CD14-positive monocyte (primary cell): ENCODE measurements around the gene UPP1.

- CAGE, long polyA plus RNA: no peak
Measured at GRCh38 chr7:47601185-47601970, 19.5 kb upstream of the TNS3 start.

DNA sequence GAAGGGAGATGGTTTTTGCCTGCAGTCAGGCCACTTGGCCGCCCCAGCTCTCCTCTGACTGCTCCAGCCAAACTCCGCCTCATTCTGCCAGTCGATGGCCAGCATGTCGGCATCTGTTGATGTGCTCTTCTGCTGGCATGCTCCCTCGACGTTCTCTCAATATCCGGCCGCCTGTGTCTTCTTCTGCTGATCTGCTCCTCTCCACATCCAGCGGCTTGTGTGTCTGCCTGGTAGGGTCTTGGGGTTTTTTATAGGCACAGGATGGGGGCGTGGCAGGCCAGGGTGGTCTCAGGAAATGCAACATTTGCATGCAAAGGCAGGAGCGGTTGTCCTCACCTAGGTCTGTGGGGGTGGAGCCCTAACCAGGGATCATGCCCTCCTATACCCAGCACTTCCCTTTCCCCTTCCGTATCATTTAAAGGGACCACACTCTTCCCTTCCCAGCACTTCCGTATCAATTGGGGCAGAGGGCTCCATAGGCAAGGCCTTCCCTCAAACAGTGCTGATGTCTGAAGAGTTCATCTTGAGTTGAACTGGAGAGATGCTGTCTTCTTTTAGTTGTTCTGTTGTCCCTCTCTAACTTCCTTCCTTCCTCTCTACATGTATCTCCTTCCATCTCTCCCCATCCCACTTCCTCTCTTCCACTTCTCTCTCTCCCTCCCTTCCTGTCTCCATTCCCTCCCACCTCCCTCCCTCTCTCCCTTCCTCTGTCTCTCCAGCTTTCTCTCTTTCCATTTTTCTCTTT is 40.4 kb upstream of the TNS3 start:
- CAGE, long polyA plus RNA: no peak

GRCh38 chr7:47669327-47669934 is 87.5 kb upstream of the TNS3 start:
- CAGE, long polyA plus RNA: no peak

GRCh38 chr7:48088934-48089415 is at the start of gene UPP1:
Gene UPP1, plus strand, starts transcription at chr7:48089265.
- CAGE, long polyA plus RNA: no peak

- CAGE, long polyA plus RNA: no peak
Measured at GRCh38 chr7:50156293-50157034, 60.8 kb downstream of the SPATA48 start.

- CAGE, long polyA plus RNA: no peak
Measured at GRCh38 chr7:50262346-50262611, 42.2 kb upstream of the IKZF1 start.

DNA sequence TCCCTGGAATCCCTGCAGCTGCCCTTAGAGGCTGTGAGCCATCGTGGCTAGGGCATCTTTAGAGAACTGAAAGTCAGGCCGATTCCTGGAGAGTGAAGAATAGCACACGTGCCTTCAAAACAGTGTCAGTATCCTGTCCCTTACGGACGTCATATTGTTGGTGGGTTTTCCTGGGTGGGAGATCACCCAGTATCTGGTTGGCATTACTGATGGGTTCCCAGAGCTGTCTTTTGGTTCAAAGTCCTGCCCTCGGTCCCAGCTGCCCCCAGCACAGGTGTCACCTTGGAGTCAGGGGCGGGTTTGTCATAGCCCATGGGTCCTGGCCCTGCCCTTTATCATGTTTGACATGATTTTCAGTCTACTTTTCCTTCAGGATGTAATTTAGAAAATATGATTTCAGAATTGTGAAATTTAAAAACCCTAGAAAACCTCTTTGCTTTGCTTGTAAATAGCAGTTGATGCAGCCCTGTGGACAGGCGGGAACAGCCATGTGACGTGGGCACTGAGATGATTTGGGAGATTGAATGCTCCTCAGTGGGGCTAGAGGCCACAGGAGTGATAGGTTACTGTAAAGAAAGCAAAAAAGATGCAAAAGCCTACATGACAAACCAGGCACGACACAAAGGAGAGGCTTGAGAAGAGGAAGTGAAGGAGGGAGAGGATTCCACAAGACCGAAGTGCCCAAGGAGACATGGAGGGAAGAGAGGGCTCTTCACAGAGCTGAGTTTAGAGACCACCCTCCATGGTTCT is 25.5 kb downstream of the IKZF1 start:
- CAGE, long polyA plus RNA: no peak

DNA sequence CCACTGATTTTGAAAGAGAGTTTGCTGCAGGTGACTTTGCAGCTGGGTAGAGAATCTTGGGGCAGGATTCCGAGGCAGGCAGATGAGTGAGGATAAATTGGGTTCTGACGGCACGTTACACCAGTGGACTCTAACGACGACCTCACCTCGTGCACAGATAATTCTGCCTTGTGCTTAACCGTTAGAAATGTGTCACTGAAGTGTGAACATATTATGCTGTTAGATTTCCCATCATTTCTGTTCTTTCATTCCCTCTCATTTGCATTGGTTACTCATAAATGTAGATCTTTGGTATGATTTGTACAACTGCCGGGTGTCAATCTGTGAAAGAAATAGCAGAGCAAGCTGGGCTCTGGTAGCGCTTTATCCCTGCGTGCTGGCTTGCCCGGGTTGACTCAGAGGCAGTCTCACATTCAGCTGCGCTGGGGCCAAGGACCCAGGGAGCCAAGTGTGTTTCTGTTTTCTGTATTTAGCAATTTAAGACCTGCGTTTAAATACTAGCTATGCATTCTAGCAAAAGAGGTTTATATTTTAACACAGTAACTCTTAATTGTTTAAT is 46.0 kb downstream of the IKZF1 start:
- CAGE, long polyA plus RNA: no peak

DNA sequence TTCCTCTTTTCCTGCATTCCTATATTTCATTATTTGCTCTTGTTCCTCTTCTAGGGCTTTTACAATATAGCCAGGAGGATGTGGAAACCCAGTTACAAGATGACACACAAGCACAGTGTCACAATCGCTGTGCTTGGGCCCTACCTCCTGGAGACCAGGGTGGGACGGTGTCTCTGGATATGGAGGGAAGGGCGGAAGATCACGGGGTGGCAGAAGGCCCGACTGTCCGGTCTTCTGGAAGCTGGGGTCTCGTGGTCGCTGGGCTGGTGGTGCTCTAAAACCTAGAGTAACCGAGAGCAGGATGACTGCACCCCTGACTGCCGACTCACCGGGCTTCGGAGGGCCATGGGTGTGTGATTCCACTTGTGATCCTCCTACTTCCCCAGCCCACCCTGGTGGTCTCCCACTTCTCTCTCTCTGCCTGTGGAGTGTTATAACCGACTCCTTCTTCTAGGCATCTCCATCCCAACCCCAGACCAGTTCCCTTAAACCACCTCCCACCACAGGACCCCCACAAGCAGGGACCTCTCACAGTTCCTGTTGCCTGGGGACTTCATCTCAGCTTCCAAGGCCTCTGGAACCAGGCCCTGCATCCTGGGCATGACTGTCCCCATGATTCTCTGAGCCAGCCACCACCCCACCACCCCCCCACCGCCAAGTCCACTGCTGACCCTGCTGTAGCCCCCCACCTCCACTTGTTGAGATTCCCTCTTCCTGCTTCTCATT is 52.4 kb downstream of the IKZF1 start:
- CAGE, long polyA plus RNA: no peak

DNA sequence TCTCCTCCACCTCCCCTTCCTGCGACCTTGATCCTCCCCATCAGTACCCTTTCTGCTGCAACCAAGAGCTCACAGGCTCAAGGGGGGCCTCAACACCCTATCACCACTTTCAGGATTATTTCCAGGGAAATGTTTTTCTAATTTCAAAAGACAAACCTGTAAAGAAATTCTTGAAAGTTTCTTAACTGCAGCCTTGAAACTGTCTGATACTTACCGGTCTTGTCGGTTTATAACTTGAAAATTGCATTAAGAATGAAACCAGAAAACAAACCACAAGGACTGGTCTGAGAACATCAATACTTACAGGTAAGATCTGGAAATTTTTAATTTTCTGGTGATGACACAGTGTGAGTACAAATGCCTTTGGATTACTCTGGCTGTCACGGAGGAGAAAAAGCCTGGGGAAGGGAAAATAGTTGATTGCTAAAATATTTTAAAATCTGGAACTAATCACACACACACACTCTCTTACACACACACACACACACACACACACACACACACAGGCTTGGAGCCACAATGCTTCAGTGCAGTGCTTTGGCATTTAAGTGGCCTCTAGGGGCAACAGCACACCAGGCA is 30.0 kb upstream of the DDC start:
- CAGE, long polyA plus RNA: no peak

- CAGE, long polyA plus RNA: no peak
Measured at GRCh38 chr7:50641027-50642385, 76.3 kb upstream of the DDC start.

DNA sequence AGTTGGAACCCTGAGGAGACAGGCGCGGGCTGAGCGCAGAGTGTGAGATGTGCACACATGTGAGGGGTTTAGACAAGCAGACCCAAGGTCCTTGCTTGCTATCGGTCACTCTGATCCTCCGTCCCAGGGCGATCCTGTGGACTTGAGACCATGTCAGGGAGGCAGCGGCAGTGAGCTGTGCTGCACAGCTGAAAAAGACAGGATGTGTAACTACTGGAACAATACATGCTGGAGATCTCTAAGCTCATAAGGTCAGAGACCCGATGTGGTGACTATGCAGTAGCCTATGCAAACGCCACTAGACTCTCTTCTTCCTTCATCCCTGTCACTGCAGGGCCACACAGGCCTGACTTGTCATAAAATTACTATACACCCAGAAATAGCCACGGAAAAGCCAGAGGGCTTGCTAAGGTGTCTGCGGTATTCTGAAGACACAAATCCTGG is 91.0 kb upstream of the DDC start:
- CAGE, long polyA plus RNA: no peak

GRCh38 chr7:50953820-50954298 is 171.2 kb upstream of the GRB10 start:
- CAGE, long polyA plus RNA: no peak

GRCh38 chr7:51141392-51141966 is 175.1 kb downstream of the COBL start:
- CAGE, long polyA plus RNA: no peak

- CAGE, long polyA plus RNA: no peak
Measured at GRCh38 chr7:51229090-51229636, 87.4 kb downstream of the COBL start.

- CAGE, long polyA plus RNA: no peak
Measured at GRCh38 chr7:51241796-51242143, 74.8 kb downstream of the COBL start.

GRCh38 chr7:51246102-51246483 is 70.5 kb downstream of the COBL start:
- CAGE, long polyA plus RNA: no peak

DNA sequence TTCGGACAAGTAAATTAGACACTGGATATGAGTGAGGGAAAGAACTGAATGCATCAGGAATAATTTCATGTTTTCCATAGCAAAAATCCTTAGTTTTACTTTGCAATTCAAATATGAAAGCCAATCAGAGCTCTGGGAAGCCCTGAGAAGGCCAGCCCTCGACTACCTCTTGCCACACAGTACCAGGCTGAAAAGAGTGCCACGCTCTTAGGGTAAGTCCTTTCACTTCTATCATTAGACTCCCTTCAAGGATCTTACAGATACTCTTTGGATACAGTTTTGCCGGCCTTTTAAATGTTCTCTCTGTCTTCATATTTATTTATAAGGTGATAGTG is 1.9 kb downstream of the COBL start:
- CAGE, long polyA plus RNA: no peak

DNA sequence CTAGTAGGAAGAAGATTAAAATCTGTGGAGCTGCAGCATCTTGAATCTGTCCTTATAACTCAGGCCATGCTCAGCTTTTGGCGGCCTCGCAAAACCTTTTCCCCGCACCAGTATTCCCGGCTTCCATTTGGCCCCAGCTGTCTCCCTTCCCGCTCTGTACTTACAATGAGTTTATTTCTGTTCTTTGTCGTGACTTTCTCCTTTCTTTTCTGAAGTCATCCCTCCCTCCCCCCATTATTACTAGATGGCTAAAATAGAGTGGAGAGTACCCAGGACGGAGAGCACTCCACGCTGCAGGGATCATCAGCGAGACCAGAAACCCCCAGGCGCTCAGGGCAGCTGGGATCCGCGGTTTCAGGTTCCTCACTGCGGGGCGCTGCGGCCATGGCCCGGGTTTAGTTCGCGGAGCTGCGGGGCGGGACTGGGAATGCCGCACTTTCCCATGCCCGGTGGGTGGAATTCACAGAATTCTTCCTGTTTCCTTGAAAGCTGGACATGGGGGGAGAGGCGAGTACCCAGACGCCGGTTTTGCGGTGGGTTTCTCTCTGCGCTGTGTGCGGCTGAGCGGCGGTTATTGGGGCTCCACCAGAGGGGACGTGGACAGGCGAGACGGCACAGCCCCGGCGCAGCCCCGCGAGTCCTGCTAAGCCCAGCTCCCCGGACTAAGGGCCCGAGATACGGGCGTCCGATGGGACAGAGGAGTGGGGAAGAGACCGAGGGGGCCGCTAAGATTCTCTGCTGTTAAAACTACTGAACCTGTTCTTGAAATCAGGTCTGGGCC is 183.6 kb downstream of the POM121L12 start:
- CAGE, long polyA plus RNA: no peak

- CAGE, long polyA plus RNA: no peak
Measured at GRCh38 chr7:53811412-53811783, 730.8 kb upstream of the VSTM2A start.